ENCODE measurements around a stretch of chr12.

DNA sequence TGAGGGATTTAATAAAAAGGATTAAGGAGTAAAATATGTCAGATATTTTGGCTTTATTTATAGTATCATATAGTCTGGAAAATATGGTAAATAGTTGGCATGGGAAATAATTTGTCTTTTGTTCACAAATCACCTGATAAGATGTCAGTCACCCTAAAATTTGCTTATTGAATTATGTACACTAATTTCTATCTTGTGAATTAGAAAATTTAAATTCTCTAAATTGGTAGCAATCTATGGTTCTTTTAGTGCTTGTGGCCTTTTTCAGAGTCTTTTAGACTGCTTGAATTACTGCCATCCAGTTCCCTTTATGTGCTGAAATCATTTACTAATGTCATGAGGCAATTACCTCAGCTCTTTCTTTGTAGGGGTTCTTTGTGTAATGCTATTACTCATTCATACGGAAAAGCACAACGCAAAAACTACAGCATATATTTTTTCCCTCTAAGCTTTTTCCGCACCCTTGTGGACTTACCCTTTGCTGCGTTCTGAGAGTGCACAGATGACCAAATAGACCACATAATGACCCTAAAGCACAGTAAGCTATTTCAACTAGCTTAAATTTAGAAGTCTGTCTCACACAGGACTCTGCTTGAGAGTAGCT is 99.6 kb upstream of the ATF1 start:
- PRO-cap, result no peak
- RAMPAGE, long total RNA, 4 experiments, result no peak in any of the 4 experiments

DNA sequence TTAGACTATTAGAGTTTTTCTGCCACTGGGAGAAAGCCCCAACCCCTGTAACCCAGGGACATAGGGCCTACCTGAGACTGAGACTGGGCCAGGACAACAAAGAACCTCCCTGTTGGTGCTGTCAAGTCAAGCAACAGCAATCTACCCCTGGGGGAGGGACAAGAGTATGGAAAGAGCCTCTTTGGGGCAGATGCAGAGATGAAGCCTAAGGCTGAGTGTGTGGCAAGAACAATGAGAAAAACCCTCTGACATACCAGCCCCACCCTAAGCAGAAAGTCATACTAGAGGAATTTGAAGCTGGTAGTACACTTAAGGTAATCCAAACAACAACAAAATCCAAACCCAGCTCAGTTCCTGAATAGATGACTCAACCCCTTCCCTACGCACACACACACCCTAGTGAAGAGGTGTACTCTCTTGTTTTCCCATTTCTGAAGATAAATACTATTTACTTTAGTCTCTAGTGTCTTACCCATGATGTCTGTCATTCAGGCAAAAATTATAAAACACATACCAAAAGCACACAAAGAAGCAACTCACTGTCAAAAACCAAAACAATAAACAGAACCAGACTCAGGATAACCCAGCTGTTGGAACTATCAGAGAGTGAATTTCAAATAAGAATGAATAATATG is 22.9 kb downstream of the ATF1 start:
- PRO-cap, result no peak
- RAMPAGE, long total RNA, 4 experiments, result no peak in any of the 4 experiments

- PRO-cap, result no peak
- RAMPAGE, long total RNA, 4 experiments, result no peak in any of the 4 experiments
These were observed 2.0 kb upstream of the METTL7A start for GRCh38 chr12:50922726-50923272.

DNA sequence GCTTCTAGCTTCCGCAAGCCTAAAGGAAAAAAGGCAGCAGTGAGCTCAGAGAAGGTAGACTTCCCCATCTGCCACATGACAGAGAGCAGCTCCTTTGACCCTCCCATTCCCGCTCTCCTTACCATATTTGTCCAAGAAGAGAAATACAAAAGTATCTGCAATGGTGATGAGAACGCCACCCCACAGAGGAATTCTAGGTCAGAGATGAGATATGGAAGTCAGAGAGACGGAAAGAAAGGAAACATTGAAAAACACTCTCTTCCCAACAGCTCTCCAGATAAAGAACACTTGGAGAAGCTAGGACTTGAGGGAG is 27.0 kb downstream of the SLC11A2 start:
- PRO-cap, result no peak
- RAMPAGE, long total RNA, 4 experiments, result no peak in any of the 4 experiments

GRCh38 chr12:51022395-51022919 is 3.7 kb downstream of the SLC11A2 start:
- PRO-cap, result no peak
- RAMPAGE, long total RNA, 4 experiments, result start-site peak on the minus strand in 1 of 4 experiments, at chr12:51022121-51022888 at its widest, 6 reads per replicate

GRCh38 chr12:51025325-51026068 is 687 bp downstream of the SLC11A2 start:
- PRO-cap, result no peak
- RAMPAGE, long total RNA, 4 experiments, result no peak in any of the 4 experiments

GRCh38 chr12:51191365-51191881 is 18.5 kb upstream of the TFCP2 start:
- PRO-cap, result no peak
- RAMPAGE, long total RNA, 4 experiments, result no peak in any of the 4 experiments

- PRO-cap, result no peak
- RAMPAGE, long total RNA, 4 experiments, result no peak in any of the 4 experiments
These were observed 13.6 kb downstream of the POU6F1 start for GRCh38 chr12:51204251-51204607.

DNA sequence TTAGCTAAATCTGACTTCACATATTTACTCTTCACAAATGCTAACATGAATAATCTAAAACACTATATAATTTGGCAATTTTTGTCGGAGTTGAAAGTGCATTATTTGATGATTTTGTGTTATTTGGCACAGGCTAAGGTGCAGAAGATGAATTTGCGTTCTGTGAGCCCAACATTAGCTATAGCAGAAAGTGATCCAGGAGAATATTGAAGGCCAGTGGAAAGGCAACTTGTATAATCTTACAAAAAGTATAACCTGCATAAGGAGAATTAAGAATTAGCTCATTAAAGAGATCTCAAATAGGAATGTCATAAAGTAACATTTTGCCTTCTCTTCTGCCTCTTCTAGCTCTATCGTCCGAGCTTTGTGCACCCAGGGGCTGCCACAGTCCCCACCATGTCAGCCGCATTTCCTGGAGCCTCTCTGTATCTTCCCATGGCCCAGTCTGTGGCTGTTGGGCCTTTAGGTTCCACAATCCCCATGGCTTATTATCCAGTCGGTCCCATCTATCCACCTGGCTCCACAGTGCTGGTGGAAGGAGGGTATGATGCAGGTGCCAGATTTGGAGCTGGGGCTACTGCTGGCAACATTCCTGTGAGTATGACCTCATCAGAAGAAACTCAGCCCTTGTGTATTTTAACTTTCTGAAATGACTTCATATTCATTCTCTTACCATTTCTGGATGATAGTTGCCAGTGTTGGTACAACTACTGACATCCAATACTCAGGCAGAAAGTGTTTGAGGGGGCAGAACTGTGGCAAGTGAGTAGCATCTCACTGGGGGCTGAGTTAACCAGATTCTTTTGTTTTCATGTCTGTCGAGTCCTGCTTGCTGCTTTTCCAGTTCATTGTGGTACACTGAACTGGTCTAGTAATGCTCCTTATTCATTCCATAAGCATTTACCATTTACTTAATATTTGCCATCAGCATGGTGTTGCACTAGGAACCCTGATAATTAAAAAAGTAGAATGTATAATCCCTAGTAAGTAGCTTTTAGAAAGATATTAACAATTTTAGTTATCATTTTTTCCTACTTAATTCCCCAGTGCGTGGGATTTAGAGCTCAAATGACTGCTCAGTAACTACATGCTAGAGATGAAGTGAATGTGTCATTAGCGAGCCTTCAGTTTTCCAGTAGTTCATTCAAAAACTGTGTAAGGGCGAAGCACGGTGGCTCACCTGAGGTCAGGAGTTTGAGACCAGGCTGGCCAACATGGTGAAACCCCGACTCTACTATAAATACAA is 2.3 kb downstream of the DAZAP2 start:
- PRO-cap, result no peak
- RAMPAGE, long total RNA, 4 experiments, result no peak in any of the 4 experiments

DNA sequence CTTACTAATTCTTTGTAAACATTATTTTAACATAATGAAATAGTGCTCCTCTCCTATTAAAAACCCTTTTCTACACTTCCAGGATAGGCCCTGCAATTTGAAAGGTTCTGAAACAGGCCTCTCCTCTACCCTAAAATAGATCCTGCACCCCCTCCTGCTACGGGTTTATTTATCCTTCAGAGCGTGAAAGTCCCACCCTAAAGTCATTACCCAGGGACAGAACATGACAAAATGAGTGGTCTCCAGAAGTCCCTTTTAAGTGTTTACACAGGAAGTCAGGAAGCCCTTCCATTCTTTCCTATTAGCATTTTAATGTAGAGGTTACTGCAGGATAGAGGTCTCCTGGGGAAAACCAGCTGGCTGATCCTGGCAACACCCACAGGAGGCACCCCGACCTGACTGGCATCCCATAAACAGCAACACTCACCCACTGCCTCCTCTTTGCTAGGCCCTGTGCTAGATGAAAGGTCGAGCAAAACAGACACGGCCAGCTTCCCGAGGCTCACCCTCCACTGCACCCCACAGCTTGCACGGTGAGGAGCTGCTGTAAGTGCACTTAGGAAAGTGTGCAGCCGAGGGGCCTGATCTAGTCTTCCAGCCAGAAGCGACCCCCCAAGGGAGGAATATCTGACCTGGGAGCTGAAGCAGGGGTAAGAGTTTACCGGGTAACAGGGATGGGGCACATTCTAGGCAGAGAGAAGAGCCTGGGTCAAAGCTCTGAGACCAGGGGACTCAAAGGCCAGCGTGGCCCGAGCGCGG is 8.9 kb downstream of the DAZAP2 start:
- PRO-cap, result no peak
- RAMPAGE, long total RNA, 4 experiments, result no peak in any of the 4 experiments

GRCh38 chr12:51291768-51292616 is 21.8 kb upstream of the SMAGP start:
- PRO-cap, result no peak
- RAMPAGE, long total RNA, 4 experiments, result no peak in any of the 4 experiments

DNA sequence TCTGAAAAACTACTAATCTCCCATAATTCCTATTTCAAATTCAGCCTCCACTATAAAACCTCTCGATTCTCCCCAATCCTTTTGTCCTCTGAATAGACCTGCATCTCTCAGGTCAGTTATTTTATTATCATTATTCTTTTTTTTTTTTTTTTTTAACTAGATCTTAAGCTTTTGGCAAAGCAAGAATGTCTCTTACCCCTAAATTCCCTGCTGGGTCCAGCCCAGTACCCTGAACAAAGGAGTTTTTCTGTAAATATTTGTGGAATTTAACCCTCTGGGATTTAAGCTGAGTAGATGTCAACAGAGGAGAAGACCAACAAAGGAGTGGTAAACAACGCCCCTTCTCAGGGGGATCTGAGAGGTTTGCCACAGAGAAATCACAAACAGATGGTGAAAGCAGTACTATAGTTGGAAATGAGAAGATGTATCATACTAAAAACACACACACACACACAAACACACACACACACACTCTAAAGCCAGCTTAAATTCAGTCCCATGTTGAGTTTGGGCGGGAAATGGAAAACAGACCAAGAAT is 3.4 kb downstream of the BIN2 start:
- PRO-cap, result no peak
- RAMPAGE, long total RNA, 4 experiments, result no peak in any of the 4 experiments

DNA sequence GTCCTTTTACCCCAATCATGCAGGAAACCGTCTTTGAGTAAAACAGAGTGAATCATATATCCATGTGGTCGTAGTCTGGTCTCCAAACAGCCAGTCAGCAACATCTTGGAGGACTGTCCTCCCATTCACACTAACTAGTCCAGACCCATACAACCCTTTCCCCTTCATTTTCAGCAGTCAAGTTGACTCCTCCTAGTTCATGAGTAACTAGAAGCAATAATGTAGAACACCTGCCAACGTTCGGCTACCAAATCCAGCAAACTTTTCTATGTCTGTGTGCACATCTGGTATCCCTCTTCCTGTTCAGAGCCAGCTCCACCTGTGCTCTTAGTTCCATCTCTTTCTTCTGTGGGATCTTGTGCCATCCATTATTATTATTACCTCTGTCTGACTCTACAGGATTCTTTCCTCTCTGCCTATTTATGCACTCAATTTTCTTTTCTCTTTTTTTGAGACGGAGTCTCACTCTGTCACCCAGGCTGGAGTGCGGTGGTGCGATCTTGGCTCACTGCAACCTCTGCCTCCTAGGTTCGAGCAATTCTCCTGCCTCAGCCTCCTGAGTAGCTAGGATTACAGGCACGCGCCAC is 10.9 kb upstream of the BIN2 start:
- PRO-cap, result no peak
- RAMPAGE, long total RNA, 4 experiments, result no peak in any of the 4 experiments

DNA sequence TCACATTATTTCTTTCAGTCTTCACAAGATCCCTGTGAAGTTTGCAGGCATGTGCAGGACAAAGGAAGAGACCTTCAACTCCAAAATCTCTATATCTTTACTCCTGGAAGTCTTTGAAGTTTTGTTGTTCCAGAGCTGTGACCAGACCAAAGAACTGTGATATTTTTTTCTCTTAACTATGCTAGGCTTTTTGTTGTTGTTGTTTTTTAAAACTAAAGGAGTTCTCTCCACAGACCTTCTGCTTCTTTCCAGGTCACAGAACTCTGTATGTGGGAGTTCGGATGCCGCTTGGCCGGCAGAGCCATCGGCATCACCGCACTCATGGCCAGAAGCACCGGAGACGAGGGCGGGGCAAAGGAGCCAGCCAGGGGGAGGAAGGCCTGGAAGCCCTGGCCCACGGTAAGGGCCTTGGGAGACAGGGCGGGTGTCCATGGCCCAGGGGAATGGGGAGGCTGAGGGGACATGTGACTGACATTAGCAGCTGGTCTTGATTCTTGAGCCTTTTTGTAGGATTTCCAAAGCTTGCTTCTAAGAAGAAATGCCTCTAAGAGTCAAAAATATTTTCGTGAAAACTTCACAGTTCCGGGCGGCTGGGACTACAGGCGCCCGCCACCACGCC is 26.1 kb downstream of the SLC4A8 start:
- PRO-cap, result no peak
- RAMPAGE, long total RNA, 4 experiments, result no peak in any of the 4 experiments

DNA sequence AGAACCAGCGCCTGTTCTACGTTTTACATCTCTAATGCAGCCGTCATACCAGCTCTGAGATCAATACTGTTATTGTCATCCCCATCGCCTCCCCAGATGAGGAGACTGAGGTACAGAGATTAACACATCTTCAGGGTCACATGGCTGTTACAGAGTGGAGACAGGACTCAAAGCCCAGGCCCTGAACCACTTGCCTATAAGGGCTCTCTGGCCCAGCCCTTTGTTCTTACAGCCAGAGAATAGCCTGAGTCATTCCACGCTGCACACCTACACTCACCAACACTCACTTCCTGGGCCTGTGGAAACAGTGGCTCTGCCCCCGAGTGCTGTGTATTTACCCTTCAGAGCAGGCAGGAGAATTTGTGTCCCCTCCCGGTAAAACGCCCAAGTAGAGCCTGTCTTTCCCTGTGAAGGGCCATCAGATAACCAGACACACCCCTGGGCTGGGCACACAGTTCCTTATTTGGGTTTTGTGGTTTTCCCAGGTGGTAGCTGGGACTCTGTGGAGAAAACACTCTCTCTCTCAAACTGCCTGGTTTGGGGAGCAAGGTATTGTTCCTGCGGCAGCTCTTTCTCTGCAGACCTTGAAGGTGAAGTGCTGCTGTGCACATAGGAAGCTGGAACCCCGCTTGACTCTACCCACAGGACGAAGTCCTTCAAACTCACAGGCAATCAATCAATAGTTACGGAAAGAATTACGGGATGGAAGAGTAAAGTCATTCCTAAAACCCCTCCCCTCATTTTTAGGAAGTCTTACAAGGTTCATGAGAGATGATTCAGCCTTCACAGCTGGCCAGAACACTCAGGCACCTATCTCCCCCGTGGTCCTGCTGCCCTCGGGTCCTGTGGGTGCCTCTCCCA is 13.3 kb upstream of the TMDD1 start:
- PRO-cap, result no peak
- RAMPAGE, long total RNA, 4 experiments, result no peak in any of the 4 experiments

DNA sequence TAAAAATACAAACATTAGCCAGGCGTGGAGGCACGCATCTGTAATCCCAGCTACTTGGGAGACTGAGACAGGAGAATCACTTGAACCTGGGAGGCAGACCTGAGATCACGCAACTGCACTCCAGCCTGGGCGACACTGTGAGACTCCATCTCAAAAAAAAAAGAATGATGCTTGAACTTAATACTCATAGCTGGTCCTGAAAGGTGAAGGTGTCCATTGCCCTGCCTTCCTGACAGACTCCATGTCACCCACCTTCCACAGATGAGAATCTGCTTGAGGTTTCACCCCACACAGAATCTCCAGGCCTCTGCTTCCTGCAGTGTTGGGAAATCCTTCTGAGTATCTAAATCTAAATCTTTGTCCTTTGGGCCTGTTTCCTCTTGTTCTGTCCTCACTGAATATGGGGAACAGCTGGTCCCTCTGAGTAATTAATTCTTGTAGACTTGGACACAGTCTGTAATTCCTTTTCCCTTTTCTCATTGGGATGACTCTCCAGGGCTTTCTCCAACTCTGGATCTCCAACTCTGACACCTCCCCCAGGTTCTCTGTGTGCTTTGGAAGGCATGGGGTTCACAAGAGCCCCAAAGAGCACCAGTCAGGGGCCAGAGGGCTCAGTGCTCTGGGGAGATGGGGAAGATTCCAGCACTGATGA is 2.4 kb upstream of the ACVRL1 start:
- PRO-cap, result no peak
- RAMPAGE, long total RNA, 4 experiments, result no peak in any of the 4 experiments

- PRO-cap, result no peak
- RAMPAGE, long total RNA, 4 experiments, result no peak in any of the 4 experiments
These were observed 3.3 kb downstream of the ACVRL1 start for GRCh38 chr12:51910505-51911180.

GRCh38 chr12:51911444-51912685 is 4.6 kb downstream of the ACVRL1 start:
- PRO-cap, result no peak
- RAMPAGE, long total RNA, 4 experiments, result no peak in any of the 4 experiments

DNA sequence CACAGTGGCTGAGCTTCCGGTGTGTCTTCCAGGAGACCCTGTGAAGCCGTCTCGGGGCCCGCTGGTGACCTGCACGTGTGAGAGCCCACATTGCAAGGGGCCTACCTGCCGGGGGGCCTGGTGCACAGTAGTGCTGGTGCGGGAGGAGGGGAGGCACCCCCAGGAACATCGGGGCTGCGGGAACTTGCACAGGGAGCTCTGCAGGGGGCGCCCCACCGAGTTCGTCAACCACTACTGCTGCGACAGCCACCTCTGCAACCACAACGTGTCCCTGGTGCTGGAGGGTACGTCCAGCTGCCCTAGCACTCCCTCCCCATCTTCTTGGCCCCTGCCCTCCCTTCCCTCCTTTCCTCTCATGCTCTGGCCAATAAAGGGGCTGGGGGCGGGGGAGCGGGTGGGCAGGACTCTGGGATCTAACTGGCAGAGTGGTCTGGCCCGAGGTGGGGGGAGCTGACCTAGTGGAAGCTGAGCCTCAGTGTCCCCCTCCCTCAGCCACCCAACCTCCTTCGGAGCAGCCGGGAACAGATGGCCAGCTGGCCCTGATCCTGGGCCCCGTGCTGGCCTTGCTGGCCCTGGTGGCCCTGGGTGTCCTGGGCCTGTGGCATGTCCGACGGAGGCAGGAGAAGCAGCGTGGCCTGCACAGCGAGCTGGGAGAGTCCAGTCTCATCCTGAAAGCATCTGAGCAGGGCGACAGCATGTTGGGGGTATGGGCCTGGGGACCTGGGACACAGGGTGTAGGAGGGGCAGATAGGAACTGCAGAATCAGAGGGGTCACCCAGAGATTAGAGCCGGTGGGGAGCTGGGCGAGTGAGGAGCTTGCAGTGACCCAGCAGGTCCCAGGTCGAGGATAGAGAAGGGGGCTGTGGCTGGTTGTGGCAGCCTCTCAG is 6.0 kb downstream of the ACVRL1 start:
- PRO-cap, result no peak
- RAMPAGE, long total RNA, 4 experiments, result no peak in any of the 4 experiments

DNA sequence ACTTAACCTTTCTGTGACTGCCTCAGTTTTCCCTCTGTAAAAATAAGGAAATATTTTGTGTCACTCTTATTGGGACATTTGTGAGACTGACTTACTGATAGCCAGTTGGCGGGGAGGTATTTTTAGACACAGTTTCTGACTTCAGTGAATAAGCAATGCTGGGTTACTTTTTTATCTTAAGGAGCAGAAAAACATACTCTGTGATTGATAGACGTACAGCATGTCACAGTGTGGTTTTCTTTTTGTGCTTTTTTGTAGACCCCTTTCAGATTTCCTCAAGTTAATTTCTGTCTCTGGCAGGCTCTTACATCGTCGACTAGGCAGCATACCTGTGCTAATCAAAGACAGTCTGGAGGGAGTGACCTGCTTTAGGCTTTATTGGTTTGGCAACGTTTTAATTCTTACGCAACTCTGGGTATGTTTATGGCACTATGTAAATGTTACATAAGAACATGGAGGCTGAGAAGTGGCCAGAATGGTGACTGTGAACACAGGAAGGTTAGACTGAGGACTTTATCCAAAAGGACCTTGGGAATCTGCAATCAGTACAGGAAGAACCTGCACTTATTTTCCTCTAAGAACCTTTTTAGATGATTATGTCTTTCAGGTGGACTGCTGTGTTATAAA is 3.3 kb downstream of the ACVR1B start:
- PRO-cap, result no peak
- RAMPAGE, long total RNA, 4 experiments, result no peak in any of the 4 experiments

Data from sigmoid colon (tissue), 4 donors.